ENCODE results near the genes TFAP2B and GCM1.

DNA sequence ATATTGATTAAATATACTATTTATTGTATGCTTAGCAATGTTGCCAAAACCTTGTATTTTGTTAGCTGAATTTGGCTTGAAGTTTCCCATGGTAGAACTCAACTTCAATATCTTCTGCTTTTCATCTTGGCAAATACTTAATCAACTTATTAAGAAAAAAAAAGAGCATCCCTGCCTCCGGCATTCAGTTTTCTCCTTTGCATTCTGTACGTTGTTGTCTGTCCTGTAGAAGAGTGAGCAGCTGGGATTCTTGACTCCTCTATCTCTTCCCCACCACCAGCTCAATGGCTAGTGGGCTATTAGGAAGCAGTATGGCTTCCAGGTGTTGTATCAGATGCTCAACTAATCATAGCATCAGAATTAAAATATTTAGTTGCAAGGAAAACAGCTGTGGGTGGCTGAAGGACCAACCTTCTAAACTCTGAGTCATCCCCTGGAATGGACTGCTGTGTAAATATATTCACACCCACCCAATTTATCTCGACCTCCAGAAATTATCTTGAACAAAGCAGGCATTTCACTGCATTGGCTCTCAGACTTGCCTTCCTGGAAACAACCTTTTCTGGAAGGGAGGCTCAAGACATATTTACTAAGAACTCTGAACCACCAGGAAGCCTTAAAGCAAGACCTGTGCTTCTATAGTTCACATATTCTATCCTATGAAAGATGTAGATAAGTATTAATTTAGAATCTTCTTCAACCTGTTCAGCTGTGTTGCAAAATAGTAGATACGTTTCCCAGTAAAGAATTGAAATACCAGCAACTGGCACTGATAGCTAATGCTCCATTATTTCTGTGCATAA, 57.2 kb upstream of the CD2AP start:
- RRBS = no CpG with 5 or more reads among the region's 4 CpGs
CAGE:
- cytosol, long polyA plus RNA = no peak
- long polyA plus RNA = no peak
- nucleus, long polyA plus RNA = no peak

DNA sequence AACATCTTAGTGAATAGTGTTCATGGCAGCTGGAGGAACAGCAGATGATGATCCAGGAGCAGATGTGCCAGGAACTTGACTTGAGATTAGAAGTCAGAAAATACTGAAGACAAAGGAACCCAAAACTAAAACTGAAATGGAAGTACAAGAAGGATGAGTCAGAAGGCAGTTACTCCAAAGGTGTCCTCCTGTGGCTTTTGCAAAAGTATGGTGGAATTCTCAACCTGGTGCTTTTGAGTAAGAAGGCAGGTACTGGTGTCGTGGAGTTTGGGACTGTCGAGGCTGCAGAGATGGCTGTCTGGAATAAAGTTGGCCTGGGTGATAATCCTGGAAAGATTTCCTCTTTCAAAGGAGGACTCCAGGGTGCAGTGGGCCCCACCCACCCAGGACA, 100.9 kb upstream of the ADGRF4 start:
- RRBS = no CpG with 5 or more reads among the region's 2 CpGs
CAGE:
- cytosol, long polyA plus RNA = no peak
- long polyA plus RNA = no peak
- nucleus, long polyA plus RNA = no peak

- RRBS = no CpG with 5 or more reads among the region's 4 CpGs
CAGE:
- cytosol, long polyA plus RNA = no peak
- long polyA plus RNA = no peak
- nucleus, long polyA plus RNA = no peak
Observed at GRCh38 chr6:47701076-47701634, 2.8 kb downstream of the ADGRF4 start.

- RRBS = no CpG with 5 or more reads among the region's 3 CpGs
CAGE:
- cytosol, long polyA plus RNA = no peak
- long polyA plus RNA = no peak
- nucleus, long polyA plus RNA = no peak
Observed at GRCh38 chr6:47741734-47742319, 40.0 kb upstream of the OPN5 start.

GRCh38 chr6:49325994-49326752, 136.9 kb downstream of the MMUT start:
- RRBS = no CpG with 5 or more reads among the region's 3 CpGs
CAGE:
- cytosol, long polyA plus RNA = no peak
- long polyA plus RNA = no peak
- nucleus, long polyA plus RNA = no peak

DNA sequence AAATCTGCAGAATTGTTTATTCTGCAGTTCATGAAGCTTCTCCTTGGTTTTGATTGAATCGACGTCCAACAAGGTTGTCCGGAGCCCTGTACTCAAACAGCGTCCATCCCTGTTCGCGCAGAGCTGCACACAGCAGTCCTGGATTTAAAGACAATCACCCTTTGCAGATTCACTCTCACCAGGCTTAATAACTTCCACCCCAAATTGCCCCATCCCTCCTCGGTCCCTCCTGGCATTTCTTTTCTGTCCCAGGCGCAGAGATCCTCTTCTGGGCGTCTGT, 1.4 kb upstream of the TFAP2B start:
- RRBS = no CpG with 5 or more reads among the region's 9 CpGs
CAGE:
- cytosol, long polyA plus RNA = no peak
- long polyA plus RNA = no peak
- nucleus, long polyA plus RNA = no peak

DNA sequence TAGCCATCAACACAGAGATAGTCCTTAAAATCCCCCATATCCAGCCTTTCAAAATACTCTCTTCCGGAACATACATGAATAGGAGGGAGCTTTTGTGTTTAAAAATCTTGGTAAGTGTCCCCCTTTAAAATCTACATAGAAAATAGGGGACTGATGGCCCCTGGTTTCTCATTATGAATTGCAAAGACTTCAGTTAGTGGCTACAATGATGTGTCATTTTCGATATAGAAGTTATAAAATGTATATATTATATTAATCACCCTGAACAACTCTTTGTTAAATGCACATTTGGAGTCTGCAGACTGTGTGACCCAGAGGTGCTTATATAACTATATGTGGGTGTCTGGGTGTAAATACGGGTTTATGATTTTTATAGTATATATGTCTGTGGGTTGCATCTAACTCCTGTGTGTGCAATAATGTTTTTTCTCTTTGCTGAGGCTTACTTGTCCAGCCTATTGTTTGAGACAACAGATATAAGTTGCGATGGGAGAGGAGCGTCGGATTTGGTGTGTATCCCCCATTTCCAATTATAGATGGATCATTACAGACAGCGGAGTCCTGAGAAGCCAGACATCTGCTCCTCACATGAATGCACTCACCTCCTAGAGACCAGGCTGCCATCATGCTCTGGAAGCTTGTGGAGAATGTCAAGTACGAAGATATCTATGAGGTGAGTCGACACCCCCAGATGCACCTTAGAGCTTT, at the start of gene TFAP2B:
TFAP2B (plus strand) TSS at position 572 of the 708 bp plus-strand sequence.
- RRBS = no CpG with 5 or more reads among the region's 9 CpGs
CAGE:
- cytosol, long polyA plus RNA = no peak
- long polyA plus RNA = no peak
- nucleus, long polyA plus RNA = no peak

- RRBS = 3% methylated on average over 11 of the region's 39 CpGs
CAGE:
- cytosol, long polyA plus RNA = no peak
- long polyA plus RNA = no peak
- nucleus, long polyA plus RNA = no peak
Observed at GRCh38 chr6:50820227-50821258, 1.9 kb downstream of the TFAP2B start.

- RRBS = 18% methylated on average over 3 of the region's 7 CpGs
CAGE:
- cytosol, long polyA plus RNA = no peak
- long polyA plus RNA = no peak
- nucleus, long polyA plus RNA = no peak
Observed at GRCh38 chr6:51514228-51514994, 573.0 kb downstream of the PKHD1 start.

GRCh38 chr6:52124566-52125224, 37.3 kb upstream of the PKHD1 start:
- RRBS = no CpG with 5 or more reads among the region's 2 CpGs
CAGE:
- cytosol, long polyA plus RNA = no peak
- long polyA plus RNA = no peak
- nucleus, long polyA plus RNA = no peak

GRCh38 chr6:52273571-52274009, 11.0 kb downstream of the MCM3 start:
- RRBS = no CpG with 5 or more reads among the region's 8 CpGs
CAGE:
- cytosol, long polyA plus RNA = no peak
- long polyA plus RNA = no peak
- nucleus, long polyA plus RNA = no peak

GRCh38 chr6:52403003-52403642, 17.0 kb upstream of the EFHC1 start:
- RRBS = no CpG with 5 or more reads among the region's 33 CpGs
CAGE:
- cytosol, long polyA plus RNA = no peak
- long polyA plus RNA = no peak
- nucleus, long polyA plus RNA = no peak

- RRBS = no CpG with 5 or more reads among the region's 17 CpGs
CAGE:
- cytosol, long polyA plus RNA = no peak
- long polyA plus RNA = no peak
- nucleus, long polyA plus RNA = no peak
Observed at GRCh38 chr6:52551901-52552774, 24.7 kb downstream of the TRAM2 start.

DNA sequence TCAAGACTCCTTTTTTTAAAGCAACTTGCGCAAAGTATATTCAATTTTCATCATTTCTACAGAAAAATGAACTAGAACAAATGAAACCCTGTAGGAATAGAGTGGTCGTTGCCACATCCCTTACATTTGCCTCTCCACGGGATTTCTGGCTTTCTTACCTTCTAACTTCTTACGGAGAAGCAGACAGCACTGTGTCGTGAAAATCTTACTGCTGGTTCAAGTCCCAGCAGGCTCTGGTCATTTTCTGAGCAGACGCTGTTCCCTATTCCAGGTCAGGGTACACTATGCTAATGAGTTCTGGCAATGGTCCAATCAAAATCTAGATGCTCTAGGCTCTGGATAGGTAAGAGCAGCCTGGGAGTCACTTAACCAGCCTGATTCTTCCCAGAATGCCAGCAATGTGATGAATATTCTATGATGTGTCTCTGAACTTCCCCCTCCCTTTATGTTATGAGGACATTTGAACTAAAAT, at the start of gene GCM1:
GCM1 (minus strand) TSS at position 246 of the 472 bp plus-strand sequence.
- RRBS = no CpG with 5 or more reads among the region's 6 CpGs
CAGE:
- cytosol, long polyA plus RNA = no peak
- long polyA plus RNA = no peak
- nucleus, long polyA plus RNA = no peak

DNA sequence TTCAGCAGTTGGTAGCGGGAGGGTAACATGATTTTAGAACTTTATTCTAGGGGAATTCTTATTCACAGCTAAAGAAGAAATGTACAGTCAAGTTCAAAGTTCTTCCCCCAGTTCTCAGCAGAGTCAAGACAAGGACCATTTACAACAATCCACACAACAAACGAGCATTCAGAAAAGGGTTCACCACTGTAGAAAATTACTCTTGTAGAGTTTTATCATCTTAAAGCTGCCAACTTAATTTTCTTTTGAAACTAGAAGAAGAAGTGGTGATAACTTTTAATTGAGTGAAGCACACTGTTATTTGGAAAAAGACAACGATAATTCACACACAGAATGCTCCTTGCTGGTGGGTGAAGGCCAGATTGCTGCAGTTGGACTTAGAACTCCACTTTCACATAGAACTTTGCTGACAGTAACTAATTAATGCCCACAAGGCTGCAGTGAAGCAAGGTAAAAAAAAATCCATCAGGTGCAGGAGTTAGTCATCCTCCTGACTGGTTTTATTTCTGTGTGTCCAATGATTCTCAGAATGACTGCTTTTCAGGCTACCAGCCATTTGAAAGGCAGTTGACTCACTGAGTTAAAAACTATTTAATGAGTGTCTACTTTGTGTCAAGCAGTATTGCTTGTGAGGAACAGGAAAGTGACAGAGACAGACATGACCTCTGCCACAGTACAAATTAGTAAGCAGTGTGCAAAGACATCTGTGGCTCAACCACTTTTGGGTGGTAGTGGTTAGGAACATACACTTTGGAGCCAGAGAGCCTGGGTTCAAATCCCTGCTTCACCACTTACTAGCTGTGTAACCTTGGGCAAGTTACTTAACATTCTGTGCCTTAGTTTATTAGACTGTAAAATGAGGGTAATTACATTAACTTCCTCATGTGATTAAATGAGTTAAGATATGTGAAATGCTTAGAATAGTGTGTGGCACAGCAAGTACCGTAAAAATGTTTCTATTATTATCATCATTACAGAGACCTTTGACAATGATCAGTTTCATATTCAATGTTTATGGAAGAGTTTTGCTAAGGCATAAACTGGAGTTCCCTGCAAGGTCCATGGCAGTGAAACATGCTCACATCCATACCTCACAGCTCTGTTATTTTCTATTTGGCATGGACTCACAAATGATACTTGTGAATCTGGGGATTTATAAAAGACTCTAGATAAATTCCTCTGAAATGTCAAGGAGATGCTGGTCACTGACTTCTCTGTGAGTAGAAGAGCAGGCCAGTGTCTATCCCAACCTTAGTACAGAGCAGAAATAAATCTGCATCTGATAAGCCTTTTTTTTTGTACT, 41.8 kb downstream of the ELOVL5 start:
- RRBS = no CpG with 5 or more reads among the region's 4 CpGs
CAGE:
- cytosol, long polyA plus RNA = no peak
- long polyA plus RNA = no peak
- nucleus, long polyA plus RNA = no peak

DNA sequence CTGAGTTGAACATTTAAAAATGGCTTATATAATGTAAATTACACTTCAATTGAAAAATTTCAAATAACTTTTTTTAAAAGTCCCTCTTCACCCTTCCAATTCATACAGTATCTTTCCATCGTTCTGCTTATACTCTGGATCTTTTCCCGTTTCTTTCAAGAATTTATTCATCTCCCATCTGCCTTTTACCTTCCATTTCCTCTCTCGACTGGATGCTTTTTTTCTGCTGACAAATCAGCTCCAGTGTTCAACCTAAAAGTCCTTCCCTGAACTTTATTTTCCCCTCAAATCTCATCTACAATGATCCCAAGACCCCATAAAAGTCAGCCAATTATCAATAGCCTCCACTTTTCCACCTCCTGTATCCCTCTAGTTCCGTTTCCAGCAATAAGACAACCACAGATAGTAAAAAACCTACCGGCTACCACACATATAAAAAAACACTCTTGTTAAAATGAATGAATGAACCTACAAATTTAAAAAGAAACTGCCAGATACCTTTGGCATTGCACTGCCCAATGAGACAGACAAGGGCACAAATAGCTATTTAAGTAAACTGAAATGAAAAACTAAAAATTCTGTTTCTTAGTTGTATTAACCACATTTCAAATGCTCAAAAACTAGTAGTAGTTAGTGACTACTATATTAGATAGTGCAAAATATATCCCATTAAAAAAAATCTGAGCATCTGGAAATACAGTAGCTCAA, 20.9 kb downstream of the ELOVL5 start:
- RRBS = no CpG with 5 or more reads among the region's 5 CpGs
CAGE:
- cytosol, long polyA plus RNA = no peak
- long polyA plus RNA = no peak
- nucleus, long polyA plus RNA = no peak

- RRBS = no CpG with 5 or more reads among the region's 5 CpGs
CAGE:
- cytosol, long polyA plus RNA = no peak
- long polyA plus RNA = no peak
- nucleus, long polyA plus RNA = no peak
Observed at GRCh38 chr6:53341920-53342329, 6.8 kb downstream of the ELOVL5 start.

GRCh38 chr6:53431266-53431761, 82.6 kb upstream of the ELOVL5 start:
- RRBS = no CpG with 5 or more reads among the region's 1 CpG
CAGE:
- cytosol, long polyA plus RNA = no peak
- long polyA plus RNA = no peak
- nucleus, long polyA plus RNA = no peak

DNA sequence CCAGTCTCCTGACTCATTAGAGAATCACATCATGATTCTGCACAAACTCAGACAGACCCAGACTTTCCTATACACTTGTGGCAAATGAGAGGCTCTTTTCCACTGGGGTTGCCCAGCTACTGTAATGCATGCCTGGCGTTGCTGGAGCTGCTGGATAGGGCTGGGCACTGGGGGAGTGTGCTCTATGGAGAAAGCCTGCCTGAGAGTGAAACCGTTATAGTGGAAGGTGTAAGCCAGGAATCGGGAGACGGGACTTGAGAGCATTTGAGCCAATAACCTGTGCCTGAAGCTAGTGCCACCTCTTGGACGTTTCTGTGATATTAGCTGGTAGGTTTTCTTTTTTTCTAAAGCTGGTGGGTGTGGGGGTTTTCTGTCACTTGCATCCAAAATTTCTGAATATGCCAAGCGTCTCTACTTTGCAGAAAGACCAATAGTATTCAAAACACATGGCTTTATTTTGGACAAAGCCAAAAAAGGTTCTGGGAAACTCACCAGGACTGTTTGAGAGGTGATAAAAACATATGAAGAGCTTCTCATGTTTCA, 51.5 kb downstream of the GCLC start:
- RRBS = no CpG with 5 or more reads among the region's 6 CpGs
CAGE:
- cytosol, long polyA plus RNA = no peak
- long polyA plus RNA = no peak
- nucleus, long polyA plus RNA = no peak

DNA sequence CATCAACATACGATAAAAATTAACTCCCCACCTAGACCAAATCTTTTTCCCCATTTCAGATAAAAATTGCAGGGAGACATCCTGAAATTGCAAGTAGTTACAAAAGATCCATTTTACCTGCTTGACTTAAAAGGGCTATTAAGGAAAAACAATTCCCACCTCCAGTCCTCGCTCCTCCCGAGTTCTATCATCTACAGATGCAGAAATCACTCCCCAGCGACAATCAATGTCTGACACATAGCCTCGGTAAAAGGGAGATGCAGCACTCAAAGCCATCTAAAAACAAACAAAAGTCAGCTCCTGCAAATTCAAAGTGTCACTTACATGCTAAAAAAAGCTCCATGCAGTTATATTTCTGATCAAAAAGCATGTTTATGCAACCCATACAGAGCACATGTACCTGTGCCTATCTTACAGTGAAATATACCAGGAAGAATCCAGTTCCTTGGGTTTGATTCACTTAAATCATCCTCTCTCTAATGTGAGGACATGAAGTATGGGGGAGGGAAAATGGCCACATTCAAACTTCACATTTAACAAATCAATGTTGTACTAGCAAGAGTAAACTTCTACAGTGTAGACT, 36.4 kb downstream of the GCLC start:
- RRBS = no CpG with 5 or more reads among the region's 5 CpGs
CAGE:
- cytosol, long polyA plus RNA = no peak
- long polyA plus RNA = no peak
- nucleus, long polyA plus RNA = no peak